Mammary epithelial cell (primary cell): Measurements from ENCODE around the gene PELI2.

DNA sequence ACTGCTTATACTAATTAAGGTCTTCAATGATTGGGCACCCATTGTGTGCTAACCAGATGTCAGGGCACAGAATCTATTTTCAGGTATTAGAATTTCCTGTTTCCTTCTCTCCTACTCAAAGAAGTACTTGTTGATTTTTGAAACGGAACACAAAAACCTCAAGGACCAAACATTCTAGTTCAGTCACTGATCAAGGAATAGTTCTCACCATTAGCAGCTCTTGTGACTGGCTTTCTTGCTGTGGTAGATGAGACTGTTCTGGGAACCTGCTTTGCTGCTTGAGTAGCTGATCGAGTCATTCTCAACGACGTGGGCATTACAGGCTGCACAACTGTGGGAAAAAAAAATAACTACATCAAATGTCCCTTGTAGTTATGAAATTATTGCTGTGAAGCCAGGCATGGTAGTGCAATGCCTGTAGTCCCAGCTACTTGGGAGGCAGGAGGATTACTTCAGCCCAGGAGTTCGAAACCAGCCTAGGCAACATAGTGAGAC, 10.9 kb downstream of the DLGAP5 start:
- CAGE, long polyA plus RNA = no peak
- RRBS = no CpG with 5 or more reads among the region's 5 CpGs

- CAGE, long polyA plus RNA = no peak
- RRBS = no CpG with 5 or more reads among the region's 10 CpGs
These were observed 57.9 kb downstream of the ATG14 start for GRCh38 chr14:55353534-55354331.

DNA sequence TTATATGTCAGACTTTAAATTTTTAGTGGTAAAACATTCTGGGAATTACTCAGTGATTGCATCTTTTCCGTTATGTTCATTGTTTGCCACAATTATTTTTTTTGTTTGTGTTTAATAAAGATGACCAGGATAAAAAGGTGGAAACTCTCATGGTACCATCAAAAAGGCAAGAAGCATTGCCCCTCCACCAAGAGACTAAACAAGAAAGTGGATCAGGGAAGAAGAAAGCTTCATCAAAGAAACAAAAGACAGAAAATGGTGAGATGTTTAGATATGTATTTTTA, 36.3 kb downstream of the KTN1 start:
- CAGE, long polyA plus RNA = no peak
- RRBS = no CpG with 5 or more reads among the region's 1 CpG

DNA sequence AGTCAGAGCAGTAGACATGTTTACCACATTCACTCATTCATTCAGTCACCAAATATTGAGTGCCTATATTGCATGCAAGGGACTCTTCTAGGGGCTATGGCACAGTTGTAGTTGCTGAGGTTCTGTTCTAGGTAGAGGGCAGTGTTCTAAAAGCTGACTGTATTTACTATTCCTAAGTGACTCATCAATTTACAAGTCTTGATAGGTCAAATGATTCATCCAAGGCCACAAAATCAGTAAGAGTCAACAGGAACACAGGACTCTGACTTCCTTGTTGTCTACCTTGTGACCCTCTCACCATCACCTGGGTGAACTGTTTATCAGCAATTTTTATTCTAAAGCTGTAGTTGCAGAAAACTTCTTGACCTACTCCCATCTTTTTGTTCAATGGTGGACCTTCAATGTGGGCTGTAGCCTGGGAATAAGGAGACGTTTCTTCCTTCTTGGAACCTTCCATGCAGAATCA, 223.1 kb downstream of the KTN1 start:
- CAGE, long polyA plus RNA = no peak
- RRBS = no CpG with 5 or more reads among the region's 1 CpG

GRCh38 chr14:56118210-56119175, at the start of gene PELI2:
Gene PELI2, plus strand, starts transcription at chr14:56118411.
- CAGE, long polyA plus RNA = no peak
- RRBS = 2% methylated on average over 82 of the region's 147 CpGs

DNA sequence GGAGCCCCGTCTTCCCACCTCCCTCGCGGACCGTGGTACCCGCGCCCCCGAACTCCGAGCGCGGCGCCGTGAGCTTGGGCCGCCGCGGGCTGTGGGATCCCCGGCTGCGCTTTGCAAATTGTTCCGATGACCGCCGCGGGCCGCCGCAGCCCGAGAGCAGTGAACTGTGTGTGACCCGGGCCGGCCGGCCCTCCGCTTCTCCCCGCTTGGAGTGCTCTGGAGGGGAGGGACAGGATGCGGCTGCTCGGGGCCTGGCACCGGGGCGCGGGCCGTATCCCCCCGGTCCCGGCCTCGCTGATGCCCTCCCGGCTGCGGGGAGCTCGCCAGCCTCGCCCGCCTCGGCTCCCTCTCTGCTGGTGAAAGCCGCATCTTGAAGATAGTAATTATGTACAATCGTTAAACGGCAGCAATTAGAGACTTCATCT, 977 bp downstream of the PELI2 start:
- CAGE, long polyA plus RNA = no peak
- RRBS = 2% methylated on average over 17 of the region's 47 CpGs

DNA sequence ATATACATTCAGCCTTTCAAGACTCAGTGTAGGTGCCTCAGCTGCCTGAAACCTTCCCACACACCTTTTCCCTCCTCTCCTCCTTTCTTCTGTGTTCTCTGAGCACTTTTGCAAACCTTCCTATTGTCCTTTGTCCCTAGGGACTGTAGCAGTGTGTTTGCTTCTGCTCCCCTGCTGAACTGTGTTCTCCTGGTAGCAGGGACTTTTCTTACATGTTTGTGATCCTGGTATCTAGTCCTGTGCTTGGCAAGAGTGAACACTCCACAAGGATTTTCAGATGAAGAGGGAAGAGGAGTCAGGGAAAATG, 30.3 kb downstream of the PELI2 start:
- CAGE, long polyA plus RNA = no peak

DNA sequence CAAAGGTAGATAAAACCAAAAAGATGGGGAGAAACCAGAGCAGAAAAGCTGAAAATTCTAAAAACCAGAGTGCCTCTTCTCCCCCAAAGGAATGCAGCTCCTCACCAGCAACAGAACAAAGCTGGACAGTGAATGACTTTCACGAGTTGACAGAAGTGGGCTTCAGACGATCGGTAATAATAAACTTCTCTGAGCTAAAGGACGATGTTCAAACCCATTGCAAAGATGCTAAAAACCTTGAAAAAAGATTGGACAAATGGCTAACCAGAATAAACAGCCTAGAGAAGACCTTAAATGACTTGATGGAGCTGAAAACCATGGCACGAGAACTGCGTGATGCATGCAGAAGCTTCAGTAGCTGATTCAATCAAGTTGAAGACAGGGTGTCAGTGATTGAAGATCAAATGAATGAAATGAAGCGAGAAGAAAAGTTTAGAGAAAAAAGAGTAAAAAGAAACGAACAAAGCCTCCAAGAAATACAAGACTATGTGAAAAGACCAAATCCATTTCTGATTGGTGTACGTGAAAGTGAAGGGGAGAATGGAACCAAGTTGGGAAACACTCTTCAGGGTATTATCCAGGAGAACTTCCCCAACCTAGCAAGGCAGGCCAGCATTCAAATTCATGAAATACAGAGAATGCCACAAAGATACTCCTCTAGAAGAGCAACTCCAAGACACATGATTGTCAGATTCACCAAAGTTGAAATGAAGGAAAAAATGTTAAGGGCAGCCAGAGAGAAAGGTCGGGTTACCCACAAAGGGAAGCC, 111.6 kb downstream of the PELI2 start:
- CAGE, long polyA plus RNA = no peak
- RRBS = no CpG with 5 or more reads among the region's 10 CpGs

DNA sequence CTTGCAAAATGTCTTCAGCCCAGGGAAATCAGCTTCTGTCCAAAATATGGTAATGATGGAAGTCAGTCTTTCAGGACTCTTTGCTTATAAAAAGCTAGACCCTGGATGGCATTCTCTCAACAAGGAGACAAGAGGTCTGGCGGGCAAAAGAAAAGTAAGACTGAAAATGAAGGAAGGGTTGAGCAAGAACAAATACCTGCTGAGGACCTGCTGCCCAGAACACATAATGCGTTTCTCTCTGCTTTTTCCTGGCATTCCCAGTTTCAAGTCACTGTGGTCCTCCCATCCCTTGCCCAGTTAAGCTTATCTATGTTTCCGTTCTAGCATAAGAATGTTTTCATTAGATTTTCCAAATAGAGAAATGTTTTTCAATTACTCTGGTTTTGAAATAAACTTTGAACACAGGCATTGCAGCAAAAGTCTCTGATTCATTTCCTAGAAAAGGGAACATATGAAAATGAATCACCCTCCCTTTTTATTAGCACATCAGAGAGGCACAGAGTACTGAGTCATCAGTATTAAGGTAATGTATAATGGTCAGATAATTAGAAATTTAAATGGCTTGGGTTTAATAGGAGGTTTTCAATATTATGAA, 201.2 kb upstream of the TMEM260 start:
- CAGE, long polyA plus RNA = no peak
- RRBS = no CpG with 5 or more reads among the region's 3 CpGs

DNA sequence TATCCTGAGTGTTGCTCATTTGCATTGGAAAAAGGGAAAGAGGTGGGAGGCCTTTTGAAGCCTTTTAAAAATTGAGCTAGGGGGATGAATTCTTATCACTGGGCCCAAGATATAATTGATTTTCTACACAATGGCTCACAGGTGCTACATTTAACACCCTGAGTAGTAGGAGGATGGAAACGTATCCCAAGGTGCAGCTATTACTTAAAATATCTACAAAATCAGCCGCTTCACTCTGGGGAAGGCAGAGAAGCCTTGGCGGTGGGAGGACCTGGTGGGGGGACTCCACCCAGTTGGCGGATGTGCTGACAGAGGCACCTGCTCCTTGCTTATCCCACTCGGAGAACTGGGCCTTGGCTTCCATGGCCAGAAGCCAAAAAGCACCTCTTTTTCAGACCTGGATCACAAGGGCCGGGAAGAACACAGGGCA, 106.4 kb downstream of the OTX2 start:
- CAGE, long polyA plus RNA = no peak
- RRBS = no CpG with 5 or more reads among the region's 6 CpGs

- CAGE, long polyA plus RNA = no peak
- RRBS = under 1% methylated on average over 7 of the region's 35 CpGs
These were observed 371 bp downstream of the EXOC5 start for GRCh38 chr14:57268321-57268747.

DNA sequence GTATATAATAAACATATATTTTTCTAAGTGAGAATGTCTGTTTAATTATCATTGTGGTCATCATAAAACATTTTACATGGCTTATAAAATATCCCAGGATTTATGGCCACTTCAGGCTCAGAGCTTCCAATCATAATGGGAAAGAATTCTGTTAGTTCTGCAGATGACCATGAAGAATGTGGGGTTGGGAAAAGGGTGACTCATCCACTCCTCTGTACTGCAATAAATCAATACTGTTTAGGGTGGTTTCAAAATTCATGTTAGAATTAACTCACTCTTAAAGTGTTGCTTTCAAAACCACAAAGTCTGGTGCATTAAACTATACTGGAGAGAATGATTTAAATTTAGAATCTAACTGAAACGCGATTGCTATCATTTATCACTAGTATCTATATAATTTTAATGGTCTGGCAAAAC, 867 bp downstream of the CCDC198 start:
- CAGE, long polyA plus RNA = no peak
- RRBS = no CpG with 5 or more reads among the region's 2 CpGs

- CAGE, long polyA plus RNA = no peak
- RRBS = no CpG with 5 or more reads among the region's 1 CpG
These were observed 73.9 kb downstream of the ARMH4 start for GRCh38 chr14:58078010-58078547.

GRCh38 chr14:58200816-58201338, 928 bp downstream of the ACTR10 start:
- CAGE, long polyA plus RNA = no peak
- RRBS = no CpG with 5 or more reads among the region's 6 CpGs

DNA sequence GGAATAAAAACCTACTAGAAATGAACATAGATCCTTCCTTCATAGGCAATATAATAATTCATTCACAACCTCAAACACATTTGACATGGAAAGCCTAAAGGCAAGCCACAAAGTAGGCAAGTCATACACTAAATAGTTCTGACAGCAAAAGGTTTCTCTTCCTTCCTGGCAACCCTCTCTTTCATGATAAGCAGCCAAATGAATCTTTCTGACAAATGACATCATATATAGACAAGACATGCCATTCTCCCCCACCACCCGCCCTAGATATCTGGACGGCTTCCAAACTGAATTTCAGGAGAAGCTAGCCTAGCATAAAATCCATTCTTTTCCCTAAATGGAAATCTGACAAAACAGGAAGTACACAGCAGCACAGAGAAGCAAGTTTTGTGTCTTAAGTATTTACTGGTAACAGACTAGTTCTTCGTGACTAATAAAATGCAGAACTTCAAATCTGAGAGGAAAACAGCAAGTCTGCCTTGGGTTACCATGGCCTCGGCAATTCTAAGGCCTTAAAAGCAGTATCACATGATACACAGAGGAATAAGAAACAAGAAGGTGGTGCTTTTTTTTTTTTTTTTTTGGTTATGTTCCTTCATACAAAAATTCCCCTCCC, 17.1 kb upstream of the ARID4A start:
- CAGE, long polyA plus RNA = no peak
- RRBS = no CpG with 5 or more reads among the region's 4 CpGs

GRCh38 chr14:58297249-58298317, 772 bp upstream of the ARID4A start:
- CAGE, long polyA plus RNA = no peak
- RRBS = 4% methylated on average over 4 of the region's 52 CpGs

- CAGE, long polyA plus RNA = no peak
- RRBS = no CpG with 5 or more reads among the region's 4 CpGs
These were observed 42.2 kb upstream of the TOMM20L start for GRCh38 chr14:58353397-58354116.

DNA sequence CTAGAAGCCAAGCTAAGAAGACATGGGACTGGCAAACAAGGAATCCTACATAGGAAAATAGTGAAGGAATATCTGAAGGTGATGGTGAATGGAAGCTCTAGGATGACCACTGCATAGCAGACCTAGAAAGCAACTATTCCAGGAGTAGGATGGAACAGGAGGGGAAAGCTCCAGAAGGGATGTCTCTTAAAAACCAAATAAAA, 26.1 kb upstream of the TOMM20L start:
- CAGE, long polyA plus RNA = no peak

DNA sequence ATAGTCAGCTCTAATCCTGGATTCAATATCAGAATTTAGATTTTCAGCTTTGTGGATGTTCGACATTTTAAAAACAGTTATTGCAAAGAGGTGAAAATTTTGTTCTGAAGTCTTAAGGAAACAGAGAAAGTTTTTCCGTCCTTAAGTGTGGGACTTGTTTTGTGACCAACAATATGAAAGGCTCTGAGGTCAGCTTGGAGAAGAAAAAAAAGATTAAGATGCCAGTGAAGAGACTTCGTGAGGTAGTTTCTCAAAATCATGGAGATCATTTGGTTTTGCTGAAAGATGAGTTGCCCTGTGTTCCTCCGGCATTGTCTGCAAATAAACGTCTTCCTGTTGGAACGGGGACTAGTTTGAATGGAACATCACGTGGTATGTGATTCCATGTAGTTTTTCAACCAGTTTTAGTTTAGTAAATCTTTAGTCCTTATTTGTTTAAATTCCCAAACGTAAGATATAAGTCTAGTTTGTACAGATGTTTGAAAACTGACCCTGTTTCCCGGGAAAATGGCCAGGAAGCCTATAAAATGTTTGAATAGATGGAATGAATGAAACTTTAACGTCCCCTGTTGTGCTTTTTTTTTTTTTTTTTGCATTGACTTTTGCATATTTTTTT, 681 bp downstream of the KIAA0586 start:
- CAGE, long polyA plus RNA = no peak
- RRBS = no CpG with 5 or more reads among the region's 10 CpGs

GRCh38 chr14:59187682-59188047, 802 bp upstream of the DAAM1 start:
- CAGE, long polyA plus RNA = no peak
- RRBS = no CpG with 5 or more reads among the region's 15 CpGs